Osteocyte (in vitro differentiated cells): ENCODE data around the genes APBB3, PCDHA5, PCDHA12 and PCDHB4.

- PRO-cap = no peak
Measured at GRCh38 chr5:139676688-139677522, 28.8 kb downstream of the CXXC5 start.

- PRO-cap = no peak
Measured at GRCh38 chr5:139710369-139710668, 62.2 kb downstream of the CXXC5 start.

GRCh38 chr5:139876962-139877378, 81.4 kb downstream of the PSD2 start:
- PRO-cap = no peak

- PRO-cap = no peak
Measured at GRCh38 chr5:140142853-140143886, 17.4 kb downstream of the IGIP start.

GRCh38 chr5:140164993-140165663, 9.9 kb upstream of the CYSTM1 start:
- PRO-cap = no peak

DNA sequence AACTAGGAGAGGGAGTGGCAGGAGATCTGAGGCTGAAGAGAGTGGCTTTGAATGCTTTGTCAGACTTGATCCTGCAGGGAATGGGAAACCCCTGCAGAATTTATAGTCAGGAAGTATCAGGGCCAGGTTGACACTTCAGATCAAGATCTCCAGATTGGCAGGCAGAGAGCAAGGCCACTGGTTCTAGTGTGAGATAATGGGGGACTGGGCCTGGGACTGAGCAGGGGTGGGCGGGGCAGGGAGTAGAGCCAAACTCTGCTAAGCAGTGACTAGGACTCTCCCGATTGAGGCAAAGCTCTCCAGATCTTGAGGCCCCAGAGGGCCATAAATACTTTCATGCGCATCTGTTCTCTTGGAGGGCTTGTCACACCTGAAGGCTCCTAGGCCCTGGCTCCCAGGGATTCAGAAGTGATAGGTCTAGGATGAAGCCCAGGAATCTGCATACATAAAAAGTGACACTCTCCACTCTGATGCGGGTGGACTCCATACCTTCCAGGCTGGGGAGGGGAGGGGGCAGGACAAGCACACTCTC, 9.3 kb upstream of the CYSTM1 start:
- PRO-cap = no peak

GRCh38 chr5:140259268-140260110, 43.4 kb downstream of the PFDN1 start:
- PRO-cap = no peak

DNA sequence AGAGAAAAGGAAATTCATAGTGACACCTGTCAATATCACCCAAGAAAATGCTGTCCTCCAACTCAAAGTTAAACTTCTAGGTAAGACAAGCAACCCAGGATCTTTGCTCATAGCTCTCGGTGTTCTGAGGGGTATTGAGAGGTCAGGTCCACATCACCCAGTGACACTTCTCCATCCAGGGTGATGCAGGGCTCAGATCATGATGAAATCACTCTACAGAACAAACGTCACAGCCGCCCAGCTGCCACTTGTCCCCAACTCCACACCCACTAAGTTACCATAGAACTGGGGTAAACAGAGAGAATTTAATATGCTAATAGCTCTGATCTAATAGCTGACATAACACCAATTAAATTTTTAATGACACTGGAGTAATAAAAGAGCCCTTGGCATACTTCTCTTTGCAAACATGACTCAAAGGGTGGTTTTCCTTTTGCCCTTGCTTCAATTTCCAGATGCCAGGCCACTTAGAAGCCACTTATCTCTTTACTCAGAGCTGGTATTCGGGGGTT, 41.1 kb downstream of the PFDN1 start:
- PRO-cap = no peak

DNA sequence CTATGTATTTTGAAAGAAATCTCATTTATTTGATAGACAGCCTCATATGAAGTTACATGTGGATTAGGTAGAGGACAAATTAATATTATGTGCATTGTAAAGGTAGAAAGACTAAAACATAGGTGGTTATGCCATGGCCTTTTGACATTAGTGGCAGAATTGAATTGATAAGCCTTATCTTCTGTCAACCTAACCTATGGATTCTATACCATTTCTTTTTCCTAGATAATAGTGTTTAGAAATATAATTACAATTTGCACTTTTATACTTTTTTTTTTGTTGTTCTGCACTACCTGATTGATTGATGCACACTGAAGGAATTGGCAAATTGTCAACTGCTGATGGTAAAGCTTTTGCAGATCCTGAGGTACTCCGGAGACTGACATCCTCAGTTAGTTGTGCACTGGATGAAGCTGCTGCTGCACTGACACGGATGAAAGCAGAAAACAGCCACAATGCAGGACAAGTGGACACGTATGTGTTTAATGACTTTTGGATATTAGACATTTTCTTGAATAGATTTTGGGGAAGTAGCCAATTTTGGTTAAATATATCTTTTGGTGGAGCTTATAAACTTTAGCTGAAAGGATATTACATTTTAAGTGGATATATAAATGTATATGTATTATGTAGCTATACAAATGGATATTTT, 36.6 kb downstream of the ANKHD1 start:
- PRO-cap = no peak

DNA sequence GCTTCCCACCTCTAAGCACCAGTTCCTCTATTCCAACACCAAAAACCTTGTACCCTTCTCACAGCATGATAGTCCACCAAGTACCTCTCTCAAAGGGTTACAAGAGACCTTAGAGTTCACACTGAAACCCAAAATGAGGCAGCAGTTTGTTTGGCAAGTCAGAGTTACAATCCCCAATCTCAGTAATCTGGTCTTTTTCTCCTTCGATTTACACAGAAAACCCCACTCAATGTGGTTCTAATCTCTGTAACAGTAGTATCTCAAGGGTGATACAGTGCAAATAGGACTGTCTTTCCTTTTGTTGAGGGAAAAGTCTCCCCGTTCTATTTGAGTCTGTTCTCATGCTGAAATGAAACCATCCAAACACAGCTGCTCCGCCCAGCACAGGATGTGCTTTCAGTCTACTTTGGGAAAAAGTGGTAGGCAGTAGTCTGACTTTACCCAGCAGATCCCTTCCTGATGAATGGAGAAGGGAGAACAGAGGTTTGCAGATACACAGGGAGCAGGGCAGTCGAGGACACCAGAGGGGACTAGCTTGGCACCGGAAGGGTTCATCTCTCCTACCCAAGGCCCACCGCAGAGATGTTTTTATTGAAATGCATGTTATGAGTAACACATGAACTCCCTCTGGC, 2.6 kb downstream of the EIF4EBP3 start:
- PRO-cap = no peak

- PRO-cap = bidirectional peak, plus-strand start at chr5:140564828, minus-strand start at chr5:140564558
Measured at GRCh38 chr5:140564142-140564921, at the start of gene APBB3. Gene APBB3, minus strand, starts transcription at chr5:140564598.

DNA sequence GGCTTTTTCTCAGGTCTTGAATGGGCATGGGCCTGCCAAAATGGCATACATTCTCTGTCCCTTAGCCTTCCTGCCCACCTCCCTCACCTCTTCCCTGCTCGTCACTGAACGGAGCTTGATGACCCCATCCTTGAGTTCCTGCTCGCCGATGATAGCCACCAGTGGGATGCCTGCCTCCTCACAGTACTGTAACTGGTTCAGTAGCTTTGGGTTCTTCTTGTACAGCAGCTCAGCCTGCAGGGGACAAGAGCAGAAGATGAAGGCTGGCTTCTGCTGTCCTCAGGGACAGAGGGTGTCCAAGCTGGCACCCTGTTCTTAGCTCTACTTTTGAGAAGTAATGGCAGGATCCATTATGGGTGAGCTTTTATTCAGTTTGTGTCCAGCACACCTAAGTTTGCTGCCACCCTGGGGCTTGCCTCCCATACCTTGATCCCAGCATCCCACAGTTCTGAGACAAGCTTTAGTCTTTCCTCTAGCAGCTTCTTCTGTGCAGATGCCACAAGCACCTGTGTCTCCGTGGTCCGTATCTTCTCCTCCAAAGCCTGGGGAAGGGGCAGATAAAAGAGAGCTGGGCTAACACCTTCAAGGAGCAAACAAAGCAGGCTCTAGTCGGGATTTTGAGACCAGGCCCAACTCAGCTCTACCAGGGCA, 1.3 kb upstream of the DND1 start:
- PRO-cap = no peak

DNA sequence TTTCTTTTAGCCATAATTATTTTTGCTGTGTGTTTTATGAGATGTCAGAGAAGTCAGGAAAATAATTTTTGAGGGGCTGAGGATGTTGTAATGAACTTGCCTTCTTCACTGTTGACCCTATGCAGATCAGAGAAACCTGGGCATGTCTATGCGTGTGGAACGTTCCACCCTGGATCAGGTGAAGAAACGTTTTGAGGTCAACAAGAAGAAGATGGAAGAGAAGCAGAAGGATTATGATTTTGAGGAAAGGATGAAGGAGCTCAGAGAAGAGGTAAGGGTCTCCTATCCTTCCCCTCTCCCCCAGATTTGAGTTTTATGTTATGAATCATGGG, 4.0 kb downstream of the ZMAT2 start:
- PRO-cap = no peak

- PRO-cap = no peak
Measured at GRCh38 chr5:140725585-140726293, 25.5 kb downstream of the ZMAT2 start.

DNA sequence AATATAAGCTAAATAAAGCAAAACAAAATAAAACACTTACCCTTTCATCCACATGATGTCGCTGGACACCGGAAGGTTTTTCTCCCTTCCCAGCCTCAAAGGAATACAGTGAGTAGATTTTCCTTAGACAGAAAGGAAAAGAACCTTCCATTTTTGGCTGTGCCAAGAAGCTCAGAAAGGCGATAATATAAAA, at the start of gene PCDHA5:
Gene PCDHA5, plus strand, starts transcription at position 115 of the 193 bp plus-strand sequence.
- PRO-cap = no peak

DNA sequence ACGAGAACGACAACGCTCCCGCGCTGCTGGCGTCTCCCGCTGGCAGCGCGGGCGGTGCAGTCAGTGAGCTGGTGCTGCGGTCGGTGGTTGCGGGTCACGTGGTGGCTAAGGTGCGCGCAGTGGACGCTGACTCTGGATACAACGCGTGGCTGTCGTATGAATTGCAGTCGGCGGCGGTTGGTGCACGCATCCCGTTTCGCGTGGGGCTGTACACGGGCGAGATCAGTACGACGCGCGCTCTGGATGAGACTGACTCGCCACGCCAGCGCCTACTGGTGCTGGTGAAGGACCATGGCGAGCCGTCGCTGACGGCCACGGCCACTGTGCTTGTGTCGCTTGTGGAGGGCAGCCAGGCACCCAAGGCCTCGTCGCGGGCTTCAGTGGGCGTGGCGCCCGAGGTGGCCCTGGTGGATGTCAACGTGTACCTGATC, 2.0 kb downstream of the PCDHA10 start:
- PRO-cap = no peak

- PRO-cap = unidirectional peak, minus-strand start at chr5:140875923
Measured at GRCh38 chr5:140875063-140876250, at the start of gene PCDHA12. Gene PCDHA12, plus strand, starts transcription at chr5:140875308.

DNA sequence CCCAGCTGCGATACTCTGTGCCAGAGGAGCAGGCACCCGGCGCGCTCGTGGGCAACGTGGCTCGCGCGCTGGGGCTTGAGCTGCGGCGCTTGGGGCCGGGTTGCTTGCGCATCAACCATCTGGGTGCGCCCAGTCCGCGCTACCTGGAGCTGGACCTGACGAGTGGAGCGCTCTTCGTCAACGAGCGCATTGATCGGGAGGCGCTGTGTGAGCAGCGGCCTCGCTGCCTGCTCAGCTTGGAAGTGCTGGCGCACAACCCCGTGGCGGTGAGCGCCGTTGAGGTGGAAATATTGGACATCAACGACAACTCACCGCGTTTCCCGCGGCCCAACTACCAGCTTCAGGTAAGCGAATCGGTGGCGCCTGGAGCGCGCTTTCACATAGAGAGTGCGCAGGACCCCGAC, 617 bp downstream of the PCDHAC2 start:
- PRO-cap = no peak

DNA sequence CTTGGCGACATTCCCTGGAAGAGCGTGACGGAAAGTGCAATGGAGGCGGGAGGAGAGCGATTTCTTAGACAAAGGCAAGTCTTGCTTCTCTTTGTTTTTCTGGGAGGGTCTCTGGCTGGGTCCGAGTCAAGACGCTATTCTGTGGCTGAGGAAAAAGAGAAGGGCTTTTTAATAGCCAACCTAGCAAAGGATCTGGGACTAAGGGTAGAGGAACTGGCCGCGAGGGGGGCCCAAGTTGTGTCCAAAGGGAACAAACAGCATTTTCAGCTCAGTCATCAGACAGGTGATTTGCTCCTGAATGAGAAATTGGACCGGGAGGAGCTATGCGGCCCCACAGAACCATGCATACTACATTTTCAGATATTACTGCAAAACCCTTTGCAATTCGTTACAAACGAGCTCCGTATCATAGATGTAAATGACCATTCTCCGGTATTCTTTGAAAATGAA, 363 bp downstream of the PCDHB3 start:
- PRO-cap = no peak

- PRO-cap = no peak
Measured at GRCh38 chr5:141121625-141121929, at the start of gene PCDHB4. Gene PCDHB4, plus strand, starts transcription at chr5:141121818.